ENCODE measurements around a stretch of chr6.

GRCh38 chr6:150631662-150632505 is 32.2 kb downstream of the PLEKHG1 start:
- PRO-cap: no peak

DNA sequence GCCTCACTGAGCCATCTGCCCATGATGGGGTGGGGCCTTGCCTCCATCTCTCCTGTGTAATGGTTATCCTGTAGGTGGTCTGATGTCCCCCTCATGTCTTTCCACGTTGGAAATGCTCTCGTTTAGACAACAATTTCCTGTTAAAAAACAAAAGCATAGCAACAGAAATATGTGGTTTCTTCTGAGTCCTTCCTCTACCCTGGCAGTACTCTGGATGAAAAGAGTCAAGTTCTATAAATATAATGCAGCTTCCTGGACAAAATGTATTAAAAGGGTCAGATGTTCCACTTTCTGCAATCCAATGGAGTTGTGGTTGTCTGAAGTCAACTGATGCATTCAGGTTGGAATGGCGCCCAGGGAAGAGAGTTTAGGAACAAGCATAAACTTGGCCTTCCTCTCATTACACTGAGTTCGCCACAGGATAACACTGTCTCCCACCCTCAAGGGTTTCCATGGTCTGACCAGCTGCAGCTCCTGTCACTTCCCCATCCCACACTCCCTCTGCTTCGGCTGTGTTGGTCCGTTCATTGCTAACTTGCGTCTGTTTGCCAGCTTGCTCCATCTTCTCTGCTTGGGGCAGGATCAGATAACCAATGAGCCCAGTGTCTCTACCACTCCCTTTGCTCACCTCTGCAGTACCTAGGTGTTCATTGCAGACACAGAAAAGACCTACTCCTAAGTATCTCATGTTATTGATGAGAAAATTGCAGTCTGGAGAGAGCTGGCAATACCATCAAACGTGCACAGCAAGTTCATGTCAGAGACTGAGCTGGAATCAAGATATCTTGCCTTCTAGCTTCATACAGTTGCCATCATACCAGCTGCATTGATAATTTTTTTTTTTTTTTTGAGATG is 66.5 kb downstream of the PLEKHG1 start:
- PRO-cap: no peak

DNA sequence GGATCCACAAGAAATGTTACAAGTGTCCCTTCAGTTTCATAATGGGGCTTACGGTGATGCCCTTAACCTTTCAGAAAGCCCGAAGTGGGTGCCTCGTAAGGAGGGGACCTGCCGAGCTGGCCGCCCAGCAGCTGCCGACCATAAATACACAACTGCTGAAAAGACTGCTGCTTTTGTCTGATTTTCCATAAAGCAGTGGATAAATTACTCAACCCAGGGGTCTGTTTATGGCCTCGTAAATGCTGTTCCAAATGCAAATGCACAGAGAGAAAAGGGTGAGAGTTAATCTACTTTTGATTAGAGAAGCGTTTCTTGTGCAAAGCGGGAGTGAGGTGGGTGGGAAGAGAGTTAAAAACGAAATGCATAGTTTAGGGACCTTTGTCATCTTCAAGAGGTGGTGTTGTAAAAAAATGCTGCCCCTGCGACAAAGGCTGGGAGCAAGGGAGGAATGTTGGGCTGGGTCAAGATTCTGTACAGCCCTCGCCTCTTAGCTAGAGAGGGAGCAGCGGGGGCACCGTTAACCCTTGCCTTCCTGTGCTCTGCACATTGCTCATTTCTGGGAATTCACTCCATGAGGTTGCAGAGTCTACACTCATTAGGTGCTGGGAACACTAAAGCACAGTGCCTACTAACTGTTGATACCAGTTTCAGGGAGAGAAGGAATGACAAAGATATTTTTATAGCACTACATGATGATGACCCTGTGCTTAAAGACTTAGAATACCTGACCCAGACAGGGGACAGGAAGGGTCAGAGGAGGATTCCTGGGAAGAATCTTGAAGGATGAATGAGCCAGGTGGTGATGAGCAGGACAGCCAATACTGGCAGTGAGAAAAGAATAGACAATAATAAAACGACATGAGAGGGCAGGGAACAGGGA is 111.9 kb upstream of the MTHFD1L start:
- PRO-cap: no peak

- PRO-cap: no peak
These were observed 53.1 kb upstream of the MTHFD1L start for GRCh38 chr6:150812302-150812864.

GRCh38 chr6:150831961-150832275 is 33.6 kb upstream of the MTHFD1L start:
- PRO-cap: no peak

DNA sequence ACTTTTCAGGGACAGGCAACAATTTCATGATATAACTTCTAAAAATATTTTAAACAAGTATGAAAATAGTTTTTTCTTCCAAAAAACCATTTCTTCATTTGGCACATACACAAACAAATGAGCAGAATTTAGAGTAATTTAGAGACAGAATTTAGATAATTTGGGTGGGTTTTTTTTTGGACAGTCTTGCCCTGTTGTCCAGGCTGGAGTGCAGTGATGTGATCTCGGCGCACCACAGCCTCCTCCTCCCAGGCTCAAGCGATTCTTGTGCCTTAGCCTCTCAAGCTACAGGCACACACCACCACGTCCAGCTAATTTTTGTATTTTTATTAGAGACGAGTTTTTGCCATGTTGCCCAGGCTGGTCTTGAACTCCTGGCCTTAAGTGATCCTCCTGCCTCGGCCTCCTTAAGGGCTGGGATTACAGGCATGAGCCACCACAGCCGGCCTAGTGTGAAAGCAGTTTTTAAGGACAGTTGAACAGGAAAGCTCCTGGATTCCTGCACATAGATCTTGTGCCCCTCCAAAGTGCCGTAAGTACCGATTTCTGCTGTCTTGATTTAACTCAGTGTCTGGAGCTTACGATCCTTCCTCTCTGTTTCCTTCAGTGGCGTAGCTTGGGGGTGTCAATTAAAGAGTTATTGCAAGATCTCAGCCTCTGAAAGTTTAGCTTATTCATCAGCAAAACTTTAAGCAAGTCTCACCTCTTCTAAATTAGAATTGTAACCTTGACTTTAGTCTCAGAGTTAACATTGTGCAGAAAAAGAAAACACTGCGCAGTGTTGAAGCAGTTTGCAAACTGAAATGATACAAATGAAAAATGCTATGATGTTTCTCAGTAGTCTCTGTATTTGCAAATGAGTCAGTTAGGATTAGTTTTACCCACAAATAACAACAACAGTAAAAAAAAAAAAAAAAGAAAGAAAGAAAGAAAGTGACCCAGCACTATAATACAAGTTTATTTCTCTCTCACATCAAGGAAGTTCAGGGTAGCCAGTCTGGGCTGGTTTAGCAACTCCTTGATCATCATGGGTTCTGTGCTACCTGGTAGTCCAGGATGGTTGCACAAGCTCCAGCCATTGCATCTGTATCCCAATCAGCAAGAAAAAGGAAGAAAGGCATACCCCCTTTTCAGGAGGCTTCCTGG is 128.0 kb downstream of the MTHFD1L start:
- PRO-cap: no peak

DNA sequence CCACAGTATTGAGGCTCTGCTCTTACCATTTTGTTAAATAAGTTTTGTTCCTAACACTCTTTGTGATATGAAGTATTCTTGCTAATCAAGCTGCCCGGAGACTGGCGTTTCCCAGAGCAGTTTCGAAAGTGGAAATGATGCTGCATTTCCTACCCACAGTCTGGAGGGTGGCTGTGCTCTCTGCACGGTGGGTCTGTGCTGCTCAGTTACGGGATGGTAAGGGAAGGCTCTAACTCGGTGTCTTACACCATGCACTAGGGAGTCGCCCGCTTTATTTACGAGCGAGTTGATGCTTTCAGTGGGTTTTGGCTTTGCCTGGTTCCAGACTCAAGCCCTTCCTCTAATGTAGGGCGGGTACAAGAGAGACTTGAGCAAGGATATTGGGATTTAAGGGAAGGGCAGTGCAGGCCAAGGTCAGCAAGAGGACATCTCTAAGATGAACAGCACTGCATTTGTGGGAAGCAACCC is 180.1 kb upstream of the AKAP12 start:
- PRO-cap: no peak

DNA sequence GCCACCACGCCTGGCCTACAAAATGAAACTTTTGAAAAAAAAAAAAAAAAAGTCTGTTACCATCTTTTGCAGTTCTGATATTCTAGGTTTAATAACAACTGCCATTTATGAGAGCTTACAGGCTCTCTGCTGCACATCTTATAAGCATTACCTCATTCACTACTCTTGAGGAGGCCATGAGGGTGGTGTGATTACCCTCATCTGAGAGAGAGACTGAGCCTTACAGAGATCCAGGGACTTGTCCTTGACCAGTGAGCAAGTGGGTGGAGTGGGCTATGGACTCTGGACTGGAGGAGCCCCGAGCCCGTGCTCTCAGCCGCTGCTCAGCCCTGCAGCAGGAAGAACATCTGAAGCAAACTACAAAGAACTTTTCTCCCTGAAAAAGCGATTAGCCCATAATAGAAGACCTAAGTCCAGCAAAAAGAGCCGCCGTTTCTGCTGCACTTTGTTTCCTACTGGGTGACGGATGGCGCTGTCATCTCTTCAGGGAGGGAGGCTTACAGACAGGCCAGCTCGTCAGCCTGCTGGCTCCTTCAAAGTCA is 119.8 kb upstream of the AKAP12 start:
- PRO-cap: bidirectional peak, plus-strand start at position 462 of the sequence, minus-strand start at position 349 of the sequence

GRCh38 chr6:151240582-151241725 is 1.2 kb downstream of the AKAP12 start:
- PRO-cap: bidirectional peak, plus-strand start at chr6:151241459, minus-strand start at chr6:151241435

GRCh38 chr6:151254542-151255228 is 14.9 kb downstream of the AKAP12 start:
- PRO-cap: no peak

- PRO-cap: no peak
These were observed 18.3 kb downstream of the AKAP12 start for GRCh38 chr6:151257906-151258601.

DNA sequence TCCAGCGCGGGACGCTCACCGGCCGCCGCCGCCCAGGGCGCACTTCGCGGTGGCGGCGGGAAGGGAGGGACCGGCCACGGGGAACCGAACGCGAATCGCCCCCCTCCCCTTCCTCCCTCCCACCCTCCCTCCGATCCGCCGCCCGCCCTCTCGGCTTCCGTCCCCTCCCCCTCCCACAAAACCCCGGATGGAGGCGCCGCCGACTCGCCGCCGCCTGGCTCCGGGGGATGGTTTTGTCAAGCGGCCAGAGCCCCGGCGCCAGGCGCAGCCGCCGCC is 518 bp downstream of the ZBTB2 start:
- PRO-cap: bidirectional peak, plus-strand start at position 42 of the sequence, minus-strand start at position 51 of the sequence; bidirectional peak, plus-strand start at position 178 of the sequence, minus-strand start at position 114 of the sequence

DNA sequence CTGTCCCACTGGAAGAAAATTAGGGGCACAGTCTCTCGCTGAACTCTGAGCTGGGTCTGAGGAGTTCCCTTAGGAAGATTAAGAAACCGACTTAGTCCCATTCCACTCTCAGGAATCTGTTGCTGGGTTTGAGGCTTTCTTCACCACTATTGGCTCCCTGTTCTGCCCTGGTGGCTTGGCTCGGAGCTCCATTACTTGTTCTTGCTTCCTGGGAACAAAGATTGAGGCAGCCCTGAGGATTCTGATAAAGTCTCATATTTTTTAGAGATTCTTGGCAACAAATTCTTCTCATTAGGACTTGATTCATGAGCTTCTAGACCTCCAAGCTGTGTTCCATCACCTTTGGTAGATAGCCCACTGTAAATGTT is 115.8 kb downstream of the CCDC170 start:
- PRO-cap: no peak

- PRO-cap: unidirectional peak, plus-strand start at chr6:151690542
These were observed 117.2 kb upstream of the ESR1 start for GRCh38 chr6:151690159-151690798.

GRCh38 chr6:151814602-151814989 is 7.1 kb downstream of the ESR1 start:
- PRO-cap: no peak

- PRO-cap: no peak
These were observed 336.8 kb downstream of the SYNE1 start for GRCh38 chr6:152300299-152300922.

DNA sequence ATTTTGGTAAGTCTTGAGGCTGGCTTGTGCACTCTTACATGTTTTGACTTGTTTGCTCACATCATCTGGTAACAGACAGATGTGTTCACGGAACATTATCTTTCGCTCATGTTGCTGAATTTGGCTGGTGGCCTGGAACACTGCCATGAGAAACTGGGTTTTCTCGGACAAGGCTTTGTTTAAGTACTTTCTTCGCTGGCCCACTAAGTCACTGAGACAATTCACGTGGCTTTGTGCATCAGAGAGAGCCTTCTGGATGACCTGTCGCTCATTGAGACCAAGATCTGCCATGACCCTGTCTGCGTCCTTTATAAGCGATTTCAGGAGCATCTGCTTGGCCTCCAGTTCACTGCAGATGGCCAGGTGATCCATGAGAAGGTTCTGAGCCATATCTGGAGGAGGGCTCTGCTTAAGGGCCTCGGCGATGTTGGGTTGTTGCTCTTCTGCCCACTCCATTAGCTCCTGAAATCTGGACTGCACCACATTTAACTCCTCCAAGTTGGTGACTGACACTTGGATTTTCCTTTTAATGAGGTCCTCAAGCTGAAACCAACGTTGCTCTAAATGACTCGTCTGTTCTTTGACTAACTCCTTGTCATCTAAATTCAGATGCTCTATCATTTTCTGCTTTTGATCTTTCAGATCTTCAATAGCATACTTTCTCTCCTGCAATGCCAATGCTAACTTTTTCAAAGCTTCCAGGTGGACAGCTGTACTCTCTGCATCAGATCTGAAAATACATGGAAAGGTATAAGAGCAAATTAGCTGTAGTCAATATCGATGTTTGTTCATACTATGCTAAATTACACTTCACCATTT is 305.8 kb downstream of the SYNE1 start:
- PRO-cap: no peak

DNA sequence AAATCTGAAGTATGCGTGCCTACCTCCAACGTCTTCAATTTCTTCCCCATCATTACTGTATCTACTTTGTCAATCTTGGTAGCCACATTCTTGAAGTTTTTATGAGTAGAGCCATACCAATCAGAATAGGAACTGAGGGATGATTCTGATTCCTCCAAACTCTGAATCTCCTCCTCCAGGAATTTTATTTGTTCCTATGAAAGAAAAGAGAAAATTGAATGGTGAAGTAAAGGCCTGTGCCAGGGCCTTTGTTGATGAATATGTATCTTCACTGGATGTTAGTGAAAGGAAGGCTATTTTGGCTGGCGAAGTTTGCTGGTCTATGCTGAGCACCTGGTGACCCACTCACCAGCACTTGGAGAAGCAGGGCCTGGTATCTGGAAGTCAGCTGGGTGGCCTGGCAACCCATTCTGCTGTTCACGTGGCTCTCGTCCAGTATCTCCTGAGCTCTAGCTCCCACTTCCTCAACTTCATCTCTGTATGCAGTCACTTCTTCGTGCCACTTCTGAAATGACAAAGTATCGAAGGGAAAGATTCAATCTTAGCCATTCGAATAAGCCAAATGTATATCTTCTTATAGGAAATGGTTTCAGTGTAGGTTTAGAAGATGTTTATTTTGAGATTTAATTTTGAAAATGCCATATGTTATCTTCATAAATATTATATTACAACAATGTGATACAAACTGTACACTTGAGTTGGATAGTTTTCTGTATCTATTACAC is 283.8 kb downstream of the SYNE1 start:
- PRO-cap: no peak

DNA sequence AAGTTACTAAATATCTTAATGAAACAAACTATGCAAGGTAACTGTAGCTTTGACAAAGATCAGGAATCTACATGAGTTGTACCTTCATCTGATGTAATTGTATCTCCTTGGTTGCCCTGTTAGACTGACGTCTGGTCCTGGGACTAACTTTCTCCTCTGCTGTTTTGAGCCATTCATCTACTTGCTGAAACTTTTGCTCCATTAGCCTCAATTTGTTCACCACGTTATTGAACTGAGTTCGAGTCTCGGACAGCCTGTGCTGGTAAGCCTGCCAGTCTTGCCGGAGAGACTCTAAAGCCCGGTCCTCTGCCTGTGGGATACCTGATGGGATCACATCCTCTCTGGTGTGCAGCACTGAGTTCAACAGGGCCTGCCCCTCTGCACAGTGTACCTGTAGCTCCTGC is 282.6 kb downstream of the SYNE1 start:
- PRO-cap: no peak

DNA sequence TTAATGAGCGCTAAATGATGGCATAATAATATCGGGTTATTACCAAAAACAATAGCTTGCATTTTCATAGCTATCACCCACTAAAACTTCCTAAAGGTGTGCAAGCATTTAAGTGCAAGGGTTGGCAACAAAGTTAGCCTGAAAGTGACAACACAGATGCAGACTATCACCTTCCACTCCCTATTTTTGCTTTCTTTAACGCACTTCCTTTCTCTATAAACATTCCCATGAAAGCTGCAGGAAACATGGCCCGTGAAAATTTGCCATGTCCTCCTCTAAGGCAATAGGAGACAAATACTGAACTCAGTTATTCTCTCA is 2.7 kb downstream of the MYCT1 start:
- PRO-cap: no peak